ENCODE results near the genes PTPRS, PRR22, NRTN and ALKBH7.

GRCh38 chr19:4977829-4978419, 9.0 kb downstream of the KDM4B start:
- PRO-cap, result no peak

GRCh38 chr19:5133769-5134444, 165.0 kb downstream of the KDM4B start:
- PRO-cap, result no peak

DNA sequence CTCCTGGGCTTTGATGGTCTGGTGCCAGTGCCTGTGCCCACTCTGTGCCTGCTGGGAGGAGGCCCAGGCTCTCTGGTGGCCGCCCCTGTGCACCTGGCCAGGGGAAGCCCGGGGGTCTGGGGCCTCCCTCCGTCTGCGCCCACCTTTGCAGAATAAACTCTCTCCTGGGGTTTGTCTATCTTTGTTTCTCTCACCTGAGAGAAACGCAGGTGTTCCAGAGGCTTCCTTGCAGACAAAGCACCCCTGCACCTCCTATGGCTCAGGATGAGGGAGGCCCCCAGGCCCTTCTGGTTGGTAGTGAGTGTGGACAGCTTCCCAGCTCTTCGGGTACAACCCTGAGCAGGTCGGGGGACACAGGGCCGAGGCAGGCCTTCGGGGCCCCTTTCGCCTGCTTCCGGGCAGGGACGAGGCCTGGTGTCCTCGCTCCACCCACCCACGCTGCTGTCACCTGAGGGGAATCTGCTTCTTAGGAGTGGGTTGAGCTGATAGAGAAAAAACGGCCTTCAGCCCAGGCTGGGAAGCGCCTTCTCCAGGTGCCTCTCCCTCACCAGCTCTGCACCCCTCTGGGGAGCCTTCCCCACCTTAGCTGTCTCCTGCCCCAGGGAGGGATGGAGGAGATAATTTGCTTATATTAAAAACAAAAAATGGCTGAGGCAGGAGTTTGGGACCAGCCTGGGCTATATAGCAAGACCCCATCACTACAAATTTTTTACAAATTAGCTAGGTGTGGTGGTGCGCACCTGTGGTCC, 183.4 kb downstream of the KDM4B start:
- PRO-cap, result no peak

DNA sequence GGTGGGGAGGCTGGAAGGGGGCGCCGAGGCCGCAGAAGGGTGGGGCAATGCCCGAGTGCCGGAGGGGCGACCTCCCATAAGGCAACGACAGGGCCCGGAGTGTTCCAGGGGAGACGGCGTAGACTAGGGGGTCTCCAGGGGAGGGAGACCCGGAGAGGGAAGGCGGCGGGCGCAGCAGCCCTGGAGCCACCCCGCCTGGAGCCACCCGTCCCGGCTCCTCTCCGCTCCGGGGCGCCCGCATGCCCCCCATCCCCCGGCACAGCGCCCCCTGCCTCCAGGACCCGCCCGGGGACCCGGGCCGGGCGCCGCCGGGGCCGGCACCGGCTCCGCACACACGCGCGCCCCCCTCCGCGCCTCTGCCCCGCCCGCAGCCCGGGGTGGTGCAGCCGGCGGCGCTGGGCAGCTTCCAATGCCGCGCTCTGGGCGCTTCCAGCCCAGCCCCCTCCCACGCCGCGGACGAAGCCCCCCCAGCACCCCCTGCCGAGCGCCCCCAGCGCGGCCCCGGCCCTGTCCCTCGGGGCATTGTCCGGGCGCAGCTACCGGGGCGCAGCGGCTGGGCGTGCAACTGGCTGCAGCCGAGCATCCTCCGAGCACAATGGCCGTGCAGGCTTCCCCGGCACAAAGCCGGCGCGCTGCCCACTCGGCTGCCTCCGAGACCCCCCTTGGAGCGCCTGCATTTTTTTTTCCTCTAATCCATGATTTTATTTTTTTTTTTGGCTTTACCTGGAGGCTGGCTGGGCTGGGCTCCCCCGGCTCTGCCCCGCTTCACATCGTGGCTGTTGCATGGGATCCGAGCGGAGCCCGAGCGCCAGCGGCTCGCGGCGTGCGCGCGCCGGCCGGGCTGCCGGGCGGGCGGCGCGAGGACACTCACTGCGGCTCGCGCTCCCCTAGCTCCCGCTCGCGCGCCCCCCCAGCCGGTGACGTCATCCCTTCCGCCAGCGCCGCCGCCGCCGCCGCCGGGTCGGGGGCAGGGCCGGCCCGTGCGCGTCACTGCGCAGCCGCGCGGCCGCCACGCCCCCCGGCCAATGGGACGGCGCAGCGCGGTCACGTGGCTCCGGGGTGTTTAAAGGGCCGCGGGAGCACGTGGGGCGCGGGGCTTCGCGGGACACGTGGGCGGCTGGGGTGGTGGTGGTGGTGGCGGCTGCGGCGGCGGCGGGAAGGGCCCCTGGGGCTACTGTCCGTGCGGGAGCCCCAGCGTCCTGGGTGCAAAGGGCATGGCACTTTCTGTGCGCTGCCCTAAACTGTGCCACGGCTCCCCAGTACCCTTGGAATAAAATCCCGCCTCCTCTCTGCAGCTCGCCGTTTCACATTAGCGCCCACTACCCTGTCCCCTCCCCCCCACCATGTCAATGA, at the start of gene PTPRS:
TSS of gene PTPRS (minus strand) at position 872 of the 1,353 bp plus-strand sequence.
- PRO-cap, result no peak

GRCh38 chr19:5584664-5584863, 38.0 kb downstream of the SAFB2 start:
- PRO-cap, result no peak

GRCh38 chr19:5610419-5610618, 12.3 kb downstream of the SAFB2 start:
- PRO-cap, result no peak

DNA sequence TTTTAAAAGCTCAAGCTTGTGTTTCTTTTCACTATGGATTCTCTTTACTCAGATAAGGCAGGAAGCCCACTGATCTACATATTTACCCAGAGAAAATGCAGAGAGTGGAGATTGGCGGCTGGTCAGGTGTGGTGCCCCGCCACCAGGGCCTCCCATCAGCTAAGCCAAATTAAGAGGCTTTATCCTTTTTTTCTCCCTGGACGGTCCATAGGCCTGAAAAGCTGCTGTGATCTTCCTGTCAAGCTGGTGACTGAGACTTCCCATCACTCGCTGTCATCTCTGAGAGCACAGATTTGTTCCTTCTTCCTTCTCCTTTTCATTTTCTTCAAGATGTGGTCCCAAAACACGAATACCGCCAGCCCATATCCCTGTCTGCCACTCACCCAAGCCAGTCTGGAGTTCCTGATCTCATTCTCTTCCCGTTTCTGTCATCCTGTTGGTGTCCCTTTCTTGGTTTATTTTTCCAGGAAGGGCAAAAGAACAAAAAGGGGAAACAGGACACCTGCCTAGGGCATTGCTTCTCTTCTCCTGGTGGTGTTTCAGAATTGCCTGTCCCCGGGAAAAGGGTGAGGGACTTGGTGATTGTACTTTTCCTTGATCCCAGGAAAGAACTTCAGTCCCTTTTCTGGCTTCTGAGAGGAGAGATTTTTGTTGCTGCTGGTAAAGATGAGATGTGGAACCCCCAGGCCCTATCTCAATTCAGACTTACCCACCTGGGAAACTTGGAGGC, 2.0 kb downstream of the SAFB start:
- PRO-cap, result no peak

DNA sequence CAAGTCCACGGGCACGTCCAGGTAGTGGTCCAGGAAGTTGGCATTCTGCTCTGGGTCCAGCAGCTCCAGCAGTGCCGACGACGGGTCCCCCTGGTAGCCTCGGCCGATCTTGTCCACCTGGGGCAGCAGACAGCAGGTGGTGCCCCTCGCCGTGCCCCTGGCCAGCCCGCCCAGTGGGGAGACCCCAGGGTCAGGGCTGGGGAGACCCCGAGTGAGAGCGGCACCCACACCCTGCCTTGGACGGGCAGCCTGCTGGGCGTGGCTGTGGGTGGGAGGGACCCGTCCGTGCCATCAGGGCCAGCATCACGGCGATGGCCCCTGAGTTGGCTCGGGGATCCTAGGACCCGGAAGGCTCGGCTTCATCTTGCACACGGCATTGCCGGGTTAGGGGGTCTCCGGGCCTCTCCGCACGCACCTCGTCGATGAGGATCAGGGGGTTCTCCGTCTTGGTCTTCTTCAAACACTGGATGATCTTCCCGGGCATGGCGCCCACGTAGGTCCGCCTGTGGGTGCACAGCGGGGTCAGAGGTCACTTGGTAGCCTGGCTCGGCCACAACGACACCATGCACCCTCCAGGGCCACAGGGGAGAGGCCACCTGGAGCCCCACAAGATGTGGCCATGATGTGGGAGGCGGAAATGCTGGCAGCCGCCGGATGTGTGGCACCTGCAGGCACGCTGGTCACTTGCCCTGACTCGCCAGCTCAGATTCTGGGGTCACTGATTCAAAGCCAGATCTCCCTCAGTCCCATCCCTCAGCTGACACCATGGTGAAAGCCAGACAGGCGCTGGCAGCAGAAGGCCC, 6.4 kb downstream of the RPL36 start:
- PRO-cap, result no peak

DNA sequence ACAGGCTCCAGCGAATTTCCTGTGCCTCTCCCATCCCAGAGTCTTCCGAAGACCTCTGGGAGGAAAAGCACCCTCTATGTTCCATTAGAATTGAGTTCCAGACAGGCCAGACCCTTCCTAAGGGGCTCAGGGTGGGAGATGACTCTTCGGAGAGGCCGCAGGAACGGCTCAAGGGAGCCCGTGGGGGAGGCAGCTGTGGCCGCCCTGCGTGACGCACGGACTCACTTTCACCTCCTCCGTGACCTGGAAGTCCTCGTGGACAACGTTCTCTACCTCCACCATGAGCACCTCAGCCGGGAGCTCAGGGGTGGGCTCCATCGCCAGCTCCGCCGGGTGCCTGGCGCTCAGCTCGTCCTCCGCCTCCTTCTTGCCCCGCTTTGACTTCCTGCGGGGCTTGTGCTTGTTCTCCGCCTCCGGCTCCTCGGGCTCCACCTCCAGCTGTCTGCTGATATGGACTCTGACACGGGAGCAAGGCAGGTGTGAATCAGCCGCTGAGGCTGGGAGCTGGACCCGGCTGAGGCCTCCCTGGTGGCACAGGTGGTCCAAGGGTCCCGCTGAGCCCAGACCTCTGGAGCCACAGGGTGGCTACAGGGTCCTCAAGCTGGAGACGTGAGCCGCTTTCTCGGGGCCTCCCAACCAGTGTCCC, 8.3 kb downstream of the LONP1 start:
- PRO-cap, result no peak

DNA sequence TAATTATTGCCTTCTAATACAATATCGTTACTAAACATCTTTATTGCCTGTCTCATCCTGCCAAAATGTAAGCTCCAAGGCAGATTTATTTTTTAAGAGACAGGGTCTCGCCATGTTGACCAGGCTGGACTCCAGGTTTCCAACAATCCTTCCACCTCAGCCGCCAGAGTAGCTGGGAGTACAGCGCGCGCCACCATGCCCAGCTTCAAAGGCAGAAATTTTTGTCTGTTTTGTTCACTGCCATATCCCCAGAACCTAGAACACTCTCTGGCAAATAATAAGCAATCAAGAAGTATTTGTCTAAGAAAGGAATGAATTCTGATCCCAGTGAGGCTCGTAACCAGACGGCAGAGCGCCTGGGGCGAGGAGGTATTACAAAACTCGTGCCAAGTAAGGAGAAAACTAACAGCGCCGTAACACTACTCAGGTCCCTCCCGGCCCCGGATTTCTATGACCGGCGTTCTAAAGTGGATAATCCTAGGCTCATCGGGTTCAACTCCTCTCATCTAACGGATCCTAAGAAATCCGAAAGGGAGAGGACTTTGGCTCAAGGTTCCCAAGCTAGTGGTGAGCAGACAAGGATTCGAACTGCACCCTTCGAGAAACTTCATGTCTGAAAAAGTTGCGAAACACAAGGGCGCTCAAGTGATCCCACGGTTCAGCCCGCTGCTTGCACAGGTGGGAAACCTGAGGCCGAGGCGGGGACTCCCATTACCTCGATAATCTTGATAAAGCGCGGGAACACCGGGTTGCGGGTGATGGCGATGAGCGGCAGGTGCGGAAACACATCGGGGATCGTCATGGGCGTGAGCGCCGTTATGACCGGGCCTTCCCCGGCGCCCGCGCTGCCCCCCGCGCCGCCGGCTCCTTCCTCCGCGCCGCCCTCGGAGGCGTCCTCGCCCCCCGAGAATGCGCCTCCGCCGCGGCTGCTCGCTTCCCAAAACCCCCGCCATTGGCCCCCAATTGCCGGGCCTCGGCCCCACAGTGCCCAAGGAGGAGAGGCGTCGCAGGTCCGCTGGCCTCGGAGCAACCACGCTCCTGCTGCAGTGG, 632 bp downstream of the LONP1 start:
- PRO-cap, result no peak

DNA sequence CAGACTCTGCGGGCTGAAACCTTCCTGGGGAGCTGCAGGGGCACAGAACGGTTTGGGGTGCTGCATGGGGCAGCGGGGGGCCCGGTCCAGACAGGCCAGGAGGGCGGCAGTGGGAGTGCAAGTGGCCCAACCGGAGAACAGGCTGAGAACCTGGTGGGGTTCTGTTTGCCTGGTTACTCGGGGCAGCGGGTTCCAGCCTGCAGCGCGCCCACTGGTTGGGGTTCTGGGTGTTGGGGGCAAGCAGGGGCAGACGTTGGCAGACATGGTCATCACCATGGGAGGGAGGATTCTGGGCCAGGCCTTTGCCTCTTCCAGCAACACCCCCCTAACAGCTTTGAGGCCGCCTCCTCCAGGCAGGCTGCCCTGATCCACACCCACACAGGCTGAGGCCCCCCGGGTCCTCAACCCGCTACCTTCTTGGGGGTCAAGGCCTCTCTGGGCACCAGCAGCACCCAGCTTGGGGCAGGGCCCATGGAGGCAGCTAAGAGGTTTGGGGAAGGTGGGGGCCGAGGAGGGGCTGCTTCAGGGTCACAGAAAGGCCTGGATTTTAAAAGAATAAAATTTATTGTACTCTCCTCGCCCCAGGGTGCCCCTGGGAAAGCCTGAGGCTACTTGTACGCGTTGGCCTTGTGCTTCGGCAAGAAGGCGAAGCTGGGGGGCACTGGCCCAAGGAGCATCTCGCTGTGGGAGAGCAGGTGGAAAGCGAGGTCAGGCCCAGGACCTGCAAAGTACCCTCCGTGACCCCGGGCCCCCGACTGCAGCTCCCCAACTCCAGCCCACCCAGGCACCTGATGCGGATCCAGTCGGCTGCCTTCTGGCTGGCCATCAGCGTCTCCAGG, at the start of gene PRR22:
TSS of gene PRR22 (minus strand) at position 152 of the 839 bp plus-strand sequence.
- PRO-cap, result no peak

GRCh38 chr19:5804436-5805709, at the start of gene NRTN:
Gene NRTN (plus strand): TSS chr19:5805067.
- PRO-cap, result bidirectional peak, plus-strand start at chr19:5805064, minus-strand start at chr19:5804939

- PRO-cap, result bidirectional peak, plus-strand start at chr19:5828335, minus-strand start at chr19:5828022
Measured at GRCh38 chr19:5827514-5828461, 11.7 kb downstream of the FUT6 start.

DNA sequence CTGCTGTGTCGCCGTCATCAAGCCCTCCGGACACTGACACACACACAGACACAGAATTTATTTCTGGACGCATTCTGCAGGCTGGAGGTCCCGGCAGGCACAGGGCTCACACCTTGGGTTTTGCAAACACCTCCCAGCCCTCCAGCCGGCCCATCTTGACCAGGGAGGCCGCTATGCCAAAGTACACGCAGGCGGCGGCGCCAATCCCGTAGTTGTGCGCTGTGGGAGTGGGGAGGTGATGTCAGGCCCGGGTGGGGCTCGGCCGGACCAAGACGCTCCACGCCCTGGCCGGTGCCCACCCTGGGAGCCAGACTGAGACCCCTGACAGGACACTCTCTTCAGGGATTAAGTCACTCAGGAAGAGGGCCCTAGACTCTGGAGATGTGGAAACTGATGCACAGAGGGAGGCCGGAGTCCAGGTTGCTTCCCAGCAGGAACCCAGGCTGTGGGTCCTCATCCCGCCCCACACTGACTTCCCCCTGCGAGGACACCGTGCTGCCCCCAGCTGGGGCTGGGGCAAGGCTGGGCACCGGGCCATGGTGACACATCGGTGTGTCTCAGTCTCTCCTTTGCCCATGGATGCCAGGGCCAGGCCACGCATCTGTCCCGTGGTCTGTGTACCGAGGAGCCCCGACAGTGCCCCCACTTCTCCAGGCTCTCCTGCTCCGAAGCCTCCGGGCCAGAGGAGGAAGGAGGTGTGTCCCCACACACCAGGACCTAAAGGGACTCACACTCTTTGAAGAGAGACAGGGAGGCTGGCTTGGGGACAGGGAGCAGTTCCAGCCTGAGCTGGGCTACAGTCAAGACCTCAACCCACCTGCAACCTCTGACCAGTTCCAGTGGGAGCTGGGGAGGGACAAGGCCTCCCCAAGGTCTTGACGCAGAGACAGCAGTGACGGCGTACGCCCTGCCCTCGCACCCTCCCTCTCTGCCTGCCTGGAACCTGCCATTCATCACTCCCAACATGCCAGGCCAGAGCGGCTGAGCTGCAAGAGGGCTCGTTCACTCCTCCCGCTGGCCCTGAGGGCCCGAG, 8.6 kb downstream of the NDUFA11 start:
- PRO-cap, result no peak

DNA sequence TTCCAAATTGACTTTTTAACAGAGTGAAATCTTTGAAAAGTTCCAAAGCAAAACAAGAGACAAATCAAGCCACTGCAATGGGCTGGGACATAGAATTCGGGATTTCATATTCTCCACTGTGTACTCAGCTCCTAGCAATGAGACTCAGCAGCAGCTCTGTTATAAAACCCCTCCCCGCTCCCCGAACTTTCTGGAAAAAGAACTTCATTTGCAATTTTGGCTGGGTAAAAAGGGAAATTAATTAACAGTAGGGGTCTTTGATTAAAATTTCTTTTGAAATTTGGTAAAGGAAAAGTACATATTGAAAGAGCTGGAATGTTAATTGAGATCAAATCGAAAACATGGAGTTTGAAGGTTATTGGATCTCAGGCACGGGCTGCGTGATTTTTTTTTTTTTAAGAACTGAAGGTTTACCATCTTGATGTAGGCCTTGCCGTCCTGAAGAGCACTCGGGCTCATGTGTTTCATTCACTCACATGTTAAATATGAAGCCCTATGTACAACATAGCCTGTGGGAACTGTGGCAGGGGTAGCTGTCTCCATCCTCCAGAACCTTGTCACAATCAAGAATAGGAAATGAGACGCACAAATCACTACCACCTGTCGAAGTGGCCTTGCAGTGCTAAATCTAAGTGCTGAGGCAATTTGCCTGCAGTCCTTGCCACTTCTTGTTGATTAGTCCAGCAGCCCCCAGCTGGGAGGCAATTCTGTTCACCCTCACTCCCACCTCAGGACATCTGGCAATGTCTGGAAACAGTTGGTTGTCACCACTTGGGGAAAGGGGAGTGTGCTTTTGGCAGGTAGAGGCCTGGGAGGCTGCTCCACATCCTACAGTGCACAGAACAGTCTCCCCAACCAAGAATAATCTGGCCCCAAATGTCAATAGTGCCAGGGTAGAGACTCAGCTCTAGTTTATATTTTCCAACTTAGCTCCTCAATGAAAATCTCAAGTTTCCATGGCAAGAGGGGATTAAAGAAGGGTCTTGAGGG, 10.9 kb downstream of the RFX2 start:
- PRO-cap, result no peak

- PRO-cap, result no peak
Measured at GRCh38 chr19:6107711-6108235, 2.5 kb downstream of the RFX2 start.

DNA sequence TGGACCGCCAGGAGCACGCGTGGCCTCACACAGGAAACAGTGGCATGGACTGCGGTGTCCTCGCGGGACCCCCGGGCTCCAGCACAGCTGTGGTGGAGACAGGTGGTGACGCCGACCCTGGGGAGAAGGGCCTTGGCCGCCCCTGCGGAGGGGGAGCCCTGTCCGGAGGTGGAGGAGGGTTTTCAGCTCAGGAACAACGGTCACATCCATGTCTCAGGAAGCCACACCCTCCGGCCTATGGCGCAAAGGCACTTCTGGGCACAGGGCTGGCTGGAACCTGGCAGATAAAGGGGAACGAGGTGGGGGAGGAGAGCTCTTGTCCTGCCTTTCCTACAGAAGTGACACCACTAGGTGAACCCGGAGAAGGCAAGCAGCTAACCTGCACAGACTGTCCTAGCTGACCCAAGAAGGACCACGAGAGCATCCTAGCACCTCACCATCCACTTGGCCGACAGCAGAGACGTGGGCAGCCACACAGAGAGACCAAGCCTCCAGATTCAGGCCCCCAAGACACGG, 45.6 kb downstream of the MLLT1 start:
- PRO-cap, result no peak

GRCh38 chr19:6372637-6373403, at the start of gene ALKBH7:
Gene ALKBH7 (plus strand): TSS chr19:6372794.
- PRO-cap, result bidirectional peak, plus-strand start at chr19:6372763, minus-strand start at chr19:6372509; bidirectional peak, plus-strand start at chr19:6373511, minus-strand start at chr19:6373016

GRCh38 chr19:6381267-6382038, 5.7 kb upstream of the PSPN start:
- PRO-cap, result no peak

DNA sequence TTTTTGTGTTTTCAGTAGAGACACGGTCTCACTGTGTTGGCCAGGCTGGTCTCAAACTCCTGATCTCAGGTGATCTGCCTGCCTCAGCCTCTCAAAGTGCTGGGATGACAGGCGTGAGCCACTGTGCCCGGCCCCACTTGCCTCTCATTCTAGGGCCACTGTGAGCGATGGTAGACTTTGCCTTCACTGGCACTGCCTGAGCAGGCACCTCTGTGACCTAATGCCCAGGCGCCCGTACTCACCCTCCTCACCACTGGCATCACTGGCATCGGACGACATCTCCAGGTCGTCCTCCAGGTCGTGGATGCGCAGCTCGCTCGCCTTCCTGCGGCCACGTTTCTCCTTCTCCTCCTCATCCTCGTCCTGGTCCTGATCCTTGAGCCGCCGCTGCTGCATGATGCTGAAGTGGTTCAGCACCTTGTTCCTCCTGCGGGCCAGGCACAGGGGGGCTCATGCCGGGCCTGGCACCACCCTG, 7.4 kb upstream of the PSPN start:
- PRO-cap, result no peak

Measured in pulmonary lymph node (tissue), 1 donor.